Stomach (tissue), 7 donors: Measurements from ENCODE around the gene EVL.

DNA sequence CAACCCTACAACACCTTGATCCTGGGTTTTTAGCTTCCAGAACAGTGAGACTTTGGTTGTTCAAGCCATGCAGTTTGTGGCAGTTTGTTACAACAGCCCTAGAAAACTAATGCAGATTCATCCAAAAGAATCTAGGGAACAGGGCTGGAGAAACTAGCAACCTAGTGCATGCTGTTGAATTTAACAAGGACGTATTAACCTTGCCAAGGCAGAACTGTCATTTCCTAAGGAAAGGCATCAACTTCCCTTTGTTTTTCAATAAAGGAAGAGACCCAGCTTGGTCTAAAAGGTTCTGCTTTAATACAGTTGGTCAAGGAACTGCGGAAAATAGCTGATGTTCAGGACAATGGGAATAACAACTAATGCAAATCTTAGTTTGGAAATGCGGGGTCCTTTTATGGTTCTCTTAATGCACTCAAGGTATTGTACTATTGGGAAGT, 11.5 kb downstream of the AK7 start:
- PRO-cap = no peak
- RAMPAGE, long total RNA, 5 experiments = no peak in any of the 5 experiments
- RRBS = no CpG with 5 or more reads among the region's 3 CpGs

GRCh38 chr14:96501129-96501541, 1.0 kb upstream of the PAPOLA start:
- PRO-cap = no peak
- RAMPAGE, long total RNA, 5 experiments = no peak in any of the 5 experiments
- RRBS = no CpG with 5 or more reads among the region's 9 CpGs

DNA sequence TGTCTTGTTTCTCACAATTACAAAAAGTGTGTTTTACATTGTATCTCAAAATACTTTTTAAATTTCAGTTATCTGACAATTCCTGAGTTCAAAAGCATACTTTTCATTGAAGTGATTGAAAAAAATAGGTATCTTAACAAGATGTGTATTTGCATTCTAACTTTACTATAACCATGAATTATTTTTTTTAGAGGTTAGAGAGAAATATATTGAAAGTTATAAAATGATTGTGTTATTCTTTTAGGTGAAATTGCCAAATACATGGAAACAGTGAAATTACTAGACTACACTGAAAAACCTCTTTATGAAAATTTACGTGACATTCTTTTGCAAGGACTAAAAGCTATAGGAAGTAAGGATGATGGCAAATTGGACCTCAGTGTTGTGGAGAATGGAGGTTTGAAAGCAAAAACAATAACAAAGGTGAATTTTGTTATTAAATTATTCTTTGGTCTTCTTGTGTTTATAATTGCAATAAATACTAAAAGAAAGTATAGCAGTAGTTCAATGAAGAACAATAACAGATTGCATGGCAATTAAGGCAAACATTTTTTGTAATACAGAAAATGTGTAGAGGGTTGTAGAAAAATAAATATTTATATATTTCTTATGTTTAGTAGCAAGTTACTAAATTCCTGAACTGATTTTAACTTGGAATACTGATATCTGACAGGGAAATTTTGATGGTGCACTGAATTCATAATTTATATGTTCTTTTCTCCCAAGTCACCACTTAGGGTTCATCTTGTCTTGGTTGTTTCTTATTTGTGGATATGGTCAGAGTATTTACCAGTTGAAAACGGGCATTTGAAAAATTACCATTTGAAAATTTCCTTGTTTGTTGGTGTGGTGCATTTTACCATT, 63.4 kb downstream of the VRK1 start:
- PRO-cap = no peak
- RAMPAGE, long total RNA, 5 experiments = start-site peak on the plus strand in 1 of 5 experiments, centred at position 315 of the sequence, 27 reads per replicate
- RRBS = no CpG with 5 or more reads among the region's 2 CpGs

DNA sequence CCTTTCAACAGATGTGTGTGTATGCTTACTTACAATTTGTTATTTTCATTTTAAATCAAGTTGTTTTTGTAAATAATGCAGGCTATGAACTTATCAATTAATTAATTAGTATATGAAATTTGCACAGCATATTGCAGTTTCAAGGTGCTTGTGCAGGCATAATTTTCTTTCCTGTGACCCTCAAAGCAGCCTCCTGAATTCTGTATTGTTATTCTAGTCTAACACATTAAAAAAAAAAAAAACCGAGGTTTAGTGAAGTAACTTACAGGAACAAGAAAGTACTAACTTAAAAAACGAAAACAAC, 905.5 kb downstream of the VRK1 start:
- PRO-cap = no peak
- RAMPAGE, long total RNA, 5 experiments = no peak in any of the 5 experiments
- RRBS = no CpG with 5 or more reads among the region's 2 CpGs

GRCh38 chr14:97703099-97703533, 905.9 kb downstream of the VRK1 start:
- PRO-cap = no peak
- RAMPAGE, long total RNA, 5 experiments = no peak in any of the 5 experiments
- RRBS = 58% methylated on average over 3 of the region's 10 CpGs

GRCh38 chr14:98138089-98138699, 1133.8 kb downstream of the BCL11B start:
- PRO-cap = no peak
- RAMPAGE, long total RNA, 5 experiments = no peak in any of the 5 experiments
- RRBS = no CpG with 5 or more reads among the region's 9 CpGs

- PRO-cap = unidirectional peak, minus-strand start at chr14:98187437
- RAMPAGE, long total RNA, 5 experiments = no peak in any of the 5 experiments
- RRBS = no CpG with 5 or more reads among the region's 1 CpG
These were observed 1084.7 kb downstream of the BCL11B start for GRCh38 chr14:98187361-98187560.

DNA sequence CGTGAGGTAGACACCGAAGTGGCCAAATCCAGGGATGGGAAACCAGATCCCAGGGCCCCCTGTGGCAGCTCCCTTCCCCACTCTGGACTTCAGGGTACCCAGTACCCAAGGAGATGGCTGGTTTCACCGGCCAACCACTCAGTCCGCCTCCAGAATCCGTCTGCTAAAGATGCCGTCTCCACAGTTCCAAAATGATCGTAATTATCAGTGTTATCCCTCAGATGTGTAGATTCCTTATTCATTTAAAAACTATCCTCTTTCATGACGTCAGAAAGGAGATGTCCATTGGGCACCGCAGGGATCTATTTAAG, 90.3 kb downstream of the BCL11B start:
- PRO-cap = no peak
- RAMPAGE, long total RNA, 5 experiments = no peak in any of the 5 experiments
- RRBS = no CpG with 5 or more reads among the region's 9 CpGs

GRCh38 chr14:99240995-99241693, 30.9 kb downstream of the BCL11B start:
- PRO-cap = unidirectional peak, plus-strand start at chr14:99241296
- RAMPAGE, long total RNA, 5 experiments = no peak in any of the 5 experiments
- RRBS = no CpG with 5 or more reads among the region's 16 CpGs

DNA sequence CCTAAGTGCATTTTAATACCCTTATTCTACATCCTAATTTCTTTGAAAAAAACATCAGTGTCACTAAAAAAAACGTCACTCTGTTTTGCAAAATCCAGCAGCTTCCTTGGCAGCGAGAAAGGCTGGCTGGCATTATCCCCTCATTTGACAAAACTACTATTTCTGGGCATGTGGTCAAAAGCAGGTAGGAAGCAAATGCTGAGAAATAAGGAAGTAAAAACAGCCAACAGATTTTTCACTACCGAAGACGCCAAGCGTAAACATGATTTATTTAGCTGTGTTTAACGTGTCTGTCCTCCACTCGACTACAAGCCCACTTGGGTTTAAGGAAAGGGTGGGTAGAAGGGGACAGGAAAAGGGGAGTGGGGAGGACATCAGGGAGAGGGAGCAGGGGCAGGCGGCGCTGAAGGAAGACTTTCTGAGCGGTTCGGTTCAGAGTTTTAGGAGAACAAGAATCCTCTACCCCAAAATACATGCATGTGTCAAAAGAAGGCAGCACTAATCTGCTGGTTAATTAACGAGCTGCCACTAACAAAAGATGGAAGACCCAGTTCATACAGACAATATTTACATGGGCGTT, 30.2 kb downstream of the BCL11B start:
- PRO-cap = no peak
- RAMPAGE, long total RNA, 5 experiments = no peak in any of the 5 experiments
- RRBS = no CpG with 5 or more reads among the region's 13 CpGs

- PRO-cap = bidirectional peak, plus-strand start at chr14:99262626, minus-strand start at chr14:99262396; unidirectional peak, plus-strand start at chr14:99262740
- RAMPAGE, long total RNA, 5 experiments = no peak in any of the 5 experiments
- RRBS = no CpG with 5 or more reads among the region's 23 CpGs
These were observed 9.7 kb downstream of the BCL11B start for GRCh38 chr14:99262096-99262836.

DNA sequence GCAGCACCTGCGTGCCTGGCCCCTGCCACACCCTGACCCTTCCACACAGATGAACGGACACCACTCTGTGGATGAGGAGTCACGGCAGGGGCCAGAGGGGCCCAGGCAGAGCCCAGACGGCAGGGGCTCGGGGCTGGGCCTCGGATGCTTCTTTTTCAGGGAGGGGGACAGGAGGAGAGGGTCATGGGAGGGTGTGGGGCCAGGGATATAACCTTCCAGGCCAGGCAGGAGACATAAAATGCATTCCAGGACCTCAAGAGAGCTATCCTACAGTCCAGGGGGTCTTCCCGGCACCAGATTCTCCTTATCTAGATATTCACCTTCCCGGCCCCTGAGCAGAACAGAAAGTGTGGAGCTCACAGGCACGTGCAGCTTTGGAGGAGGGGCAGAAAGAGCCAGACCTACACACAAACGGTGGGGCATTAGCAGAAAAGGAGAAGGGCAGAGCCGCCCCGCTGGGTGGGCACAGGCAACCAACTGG, 33.6 kb downstream of the CCDC85C start:
- PRO-cap = no peak
- RAMPAGE, long total RNA, 5 experiments = no peak in any of the 5 experiments
- RRBS = no CpG with 5 or more reads among the region's 12 CpGs

DNA sequence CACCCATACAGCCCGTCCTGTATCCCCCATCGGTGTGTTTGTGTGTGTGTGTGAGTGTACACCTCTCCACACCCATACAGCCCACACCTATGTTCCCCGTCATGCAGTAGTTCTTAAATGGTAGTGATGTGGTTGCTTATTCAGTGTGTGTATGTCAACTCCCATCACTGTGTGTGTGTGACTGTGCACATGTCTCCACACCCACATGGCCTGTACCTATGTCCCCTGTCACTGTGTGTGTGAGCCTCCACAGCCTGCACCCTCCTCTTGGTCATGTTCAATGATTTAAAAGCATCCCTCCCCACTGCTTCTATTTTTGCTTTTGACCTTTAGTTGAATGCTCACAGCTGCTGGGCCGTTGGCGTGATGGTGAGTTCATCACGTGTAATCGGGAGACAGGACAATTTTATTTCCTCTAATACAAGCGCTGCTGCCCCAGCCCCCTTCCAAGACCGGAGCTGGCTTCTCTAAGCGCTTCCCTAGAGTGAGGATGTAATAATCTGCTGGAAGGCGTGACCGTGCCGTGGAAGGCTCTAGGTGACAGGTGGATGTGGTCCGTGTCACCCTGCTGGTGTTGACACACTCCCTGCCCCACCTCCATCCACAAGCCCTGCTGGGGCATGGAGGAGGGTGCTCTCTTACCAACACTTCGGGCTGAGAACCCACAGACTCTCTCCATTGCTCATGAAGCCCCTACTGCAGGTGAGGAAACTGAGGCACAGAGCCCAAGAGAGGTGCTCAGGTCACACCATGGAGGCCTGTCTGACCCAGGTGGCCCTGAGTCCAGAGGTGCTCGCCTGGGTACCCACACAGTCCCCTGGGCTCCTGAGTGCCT, 25.4 kb downstream of the CCDC85C start:
- PRO-cap = no peak
- RAMPAGE, long total RNA, 5 experiments = no peak in any of the 5 experiments
- RRBS = no CpG with 5 or more reads among the region's 16 CpGs

- PRO-cap = no peak
- RAMPAGE, long total RNA, 5 experiments = no peak in any of the 5 experiments
- RRBS = no CpG with 5 or more reads among the region's 6 CpGs
These were observed 10.0 kb downstream of the CCDC85C start for GRCh38 chr14:99593931-99594513.

- PRO-cap = no peak
- RAMPAGE, long total RNA, 5 experiments = no peak in any of the 5 experiments
- RRBS = no CpG with 5 or more reads among the region's 2 CpGs
These were observed 11.6 kb upstream of the CYP46A1 start for GRCh38 chr14:99672516-99672877.

- PRO-cap = no peak
- RAMPAGE, long total RNA, 5 experiments = no peak in any of the 5 experiments
- RRBS = 47% methylated on average over 3 of the region's 23 CpGs
These were observed 19.6 kb upstream of the EML1 start for GRCh38 chr14:99773415-99774125.

DNA sequence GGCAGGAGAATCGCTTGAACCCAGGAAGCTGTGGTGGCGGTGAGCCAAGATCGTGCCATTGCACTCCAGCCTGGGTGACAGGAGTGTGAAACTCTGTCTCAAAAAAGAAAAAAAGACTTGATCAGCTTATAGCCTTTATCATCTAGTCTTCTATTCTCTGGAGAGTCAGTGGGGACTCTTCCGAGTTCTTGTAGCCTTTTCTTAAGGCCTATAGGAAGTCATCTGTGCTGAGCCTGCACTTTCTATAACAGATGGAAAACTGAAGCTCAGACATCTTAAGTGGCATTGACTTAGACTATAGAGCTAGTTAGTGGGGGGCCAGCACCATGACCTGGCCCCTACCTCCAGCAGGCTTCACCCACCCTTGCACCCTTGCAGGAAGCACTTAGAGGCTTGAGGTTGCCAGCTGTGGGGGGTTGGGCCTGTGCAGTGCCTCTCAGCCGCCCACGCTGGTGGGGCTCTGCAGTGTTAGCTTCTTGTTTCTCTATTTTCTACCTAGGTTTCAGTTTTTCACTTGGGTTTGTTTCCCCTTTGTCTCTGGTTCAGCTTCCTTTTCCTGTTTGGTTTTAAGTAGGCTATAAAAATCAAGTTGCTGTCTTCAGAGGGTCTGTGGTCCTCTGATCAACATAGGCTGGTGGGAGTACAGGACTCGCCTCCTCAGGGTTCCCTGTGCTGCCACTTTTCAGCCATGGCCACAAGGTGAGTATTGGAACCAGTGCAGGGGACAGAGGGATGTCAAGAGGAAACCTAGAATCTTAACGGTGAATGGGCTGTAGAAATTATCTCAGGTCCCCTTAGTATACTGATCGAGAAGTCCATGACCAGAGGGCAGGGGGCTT, at the start of gene EVL:
TSS of gene EVL (plus strand) at position 610 of the 839 bp plus-strand sequence.
- PRO-cap = unidirectional peak, plus-strand start at position 595 of the sequence
- RAMPAGE, long total RNA, 5 experiments = start-site peak on the plus strand in 5 of 5 experiments, centred at positions 592 to 628 of the sequence, 45 to 303 reads per replicate
- RRBS = no CpG with 5 or more reads among the region's 9 CpGs

DNA sequence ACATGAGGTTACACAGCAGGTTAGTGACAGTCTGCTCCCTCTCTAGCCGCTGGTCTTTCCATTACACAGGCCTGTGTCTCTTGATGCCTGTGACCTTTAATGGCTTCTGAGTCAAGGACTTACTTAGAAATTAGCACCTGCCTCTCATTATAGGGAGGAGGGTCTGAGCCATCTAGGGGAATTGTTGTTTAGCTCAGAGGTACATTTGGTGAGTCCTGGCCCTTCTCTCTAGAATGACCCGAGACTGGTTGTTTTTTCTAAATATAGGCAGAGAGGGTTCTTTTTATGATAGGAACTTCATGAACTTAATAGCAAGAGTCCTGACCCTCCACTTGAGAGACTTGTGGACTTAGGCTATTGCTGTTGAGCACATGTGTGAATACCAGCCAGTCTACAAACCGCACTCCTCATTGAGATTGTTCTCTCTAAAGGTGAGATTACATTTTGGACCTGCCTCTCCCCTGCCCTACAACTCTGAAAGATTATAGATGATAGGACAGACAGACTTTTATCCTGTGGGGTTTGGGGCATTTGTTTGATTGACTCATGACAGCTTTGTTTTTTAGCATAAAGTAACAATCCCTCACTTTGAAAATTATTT, 530 bp downstream of the EVL start:
- PRO-cap = no peak
- RAMPAGE, long total RNA, 5 experiments = no peak in any of the 5 experiments
- RRBS = no CpG with 5 or more reads among the region's 3 CpGs

DNA sequence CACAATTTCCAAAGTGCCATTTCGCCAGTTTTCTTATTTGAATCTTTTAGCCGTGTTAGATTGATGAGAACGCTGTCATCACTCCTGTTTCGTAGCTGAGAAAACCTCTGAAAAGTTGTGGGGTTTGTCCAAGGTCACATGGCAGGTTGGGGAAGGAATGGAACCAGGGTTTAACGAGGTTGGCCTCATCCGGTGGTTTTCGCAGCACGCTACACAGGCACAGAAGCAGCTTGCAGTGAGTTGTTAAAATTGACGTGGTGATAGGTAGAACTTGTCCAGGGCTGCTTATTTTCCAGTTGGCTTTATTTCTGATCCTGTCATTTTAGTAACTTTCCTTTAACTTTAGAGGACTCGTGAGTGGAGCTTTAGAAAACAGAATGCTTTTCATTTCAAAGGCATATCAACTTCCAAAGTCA, 1.0 kb downstream of the EVL start:
- PRO-cap = bidirectional peak, plus-strand start at position 188 of the sequence, minus-strand start at position 97 of the sequence
- RAMPAGE, long total RNA, 5 experiments = no peak in any of the 5 experiments
- RRBS = no CpG with 5 or more reads among the region's 10 CpGs

- PRO-cap = no peak
- RAMPAGE, long total RNA, 5 experiments = no peak in any of the 5 experiments
- RRBS = no CpG with 5 or more reads among the region's 24 CpGs
These were observed 34.8 kb downstream of the DEGS2 start for GRCh38 chr14:100124391-100125220.